Left cardiac atrium (tissue), 1 donor: ENCODE data around the gene FANK1.

DNA sequence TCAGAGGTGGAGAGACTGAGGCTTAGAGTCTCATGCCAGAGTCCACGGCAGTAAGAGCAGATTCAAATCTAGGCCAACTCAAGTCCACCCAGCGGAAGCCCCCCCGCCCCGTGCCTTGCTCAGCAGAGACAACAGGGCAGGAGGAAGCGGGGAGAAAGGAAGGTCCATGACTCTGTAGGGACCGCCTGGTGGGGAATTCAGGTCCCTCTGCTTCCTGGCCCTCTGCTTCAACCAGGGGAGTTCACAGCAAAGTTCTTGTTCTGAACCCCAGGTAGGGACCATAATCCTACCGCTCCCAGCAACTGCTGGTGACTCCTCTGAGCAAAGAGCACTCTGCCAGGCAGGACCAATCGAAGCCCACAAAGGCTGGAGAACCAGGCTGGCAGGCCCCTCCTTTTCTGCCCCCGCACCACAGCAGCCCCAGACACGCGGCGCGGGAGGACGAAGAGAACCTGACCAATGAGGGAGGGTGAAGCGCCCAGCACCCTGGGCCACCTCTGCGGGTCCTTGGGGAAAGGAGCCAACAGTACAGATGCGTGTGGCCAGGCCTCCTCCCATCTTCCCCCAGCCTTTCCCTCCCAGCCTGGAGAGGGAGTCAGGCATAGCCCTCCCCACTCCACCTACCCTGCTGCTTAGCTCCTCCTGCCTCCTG is 106.5 kb upstream of the CTBP2 start:
- PRO-cap: no peak

DNA sequence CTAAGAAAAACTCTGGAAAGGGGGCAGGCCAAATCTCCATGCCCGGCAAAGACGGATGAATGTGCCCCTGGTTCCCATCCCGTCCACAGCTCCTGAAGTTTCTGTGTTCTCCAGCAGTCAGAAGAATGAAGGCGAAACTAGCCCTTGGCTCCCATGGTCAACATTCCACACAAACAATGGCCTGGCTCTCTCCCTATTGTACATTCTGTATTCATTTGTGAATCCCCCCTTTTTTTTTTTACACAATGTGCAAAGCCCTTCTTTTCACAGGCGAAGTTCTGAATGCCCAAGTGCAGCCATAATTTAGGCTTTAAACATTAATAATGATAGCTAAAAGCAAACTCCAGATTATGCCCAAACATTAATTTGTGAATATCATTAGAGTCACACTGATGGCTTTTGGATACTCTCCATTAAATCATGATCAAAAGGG is 127.3 kb upstream of the CTBP2 start:
- PRO-cap: no peak

GRCh38 chr10:125719798-125720436 is 408 bp downstream of the EDRF1 start:
- PRO-cap: no peak

DNA sequence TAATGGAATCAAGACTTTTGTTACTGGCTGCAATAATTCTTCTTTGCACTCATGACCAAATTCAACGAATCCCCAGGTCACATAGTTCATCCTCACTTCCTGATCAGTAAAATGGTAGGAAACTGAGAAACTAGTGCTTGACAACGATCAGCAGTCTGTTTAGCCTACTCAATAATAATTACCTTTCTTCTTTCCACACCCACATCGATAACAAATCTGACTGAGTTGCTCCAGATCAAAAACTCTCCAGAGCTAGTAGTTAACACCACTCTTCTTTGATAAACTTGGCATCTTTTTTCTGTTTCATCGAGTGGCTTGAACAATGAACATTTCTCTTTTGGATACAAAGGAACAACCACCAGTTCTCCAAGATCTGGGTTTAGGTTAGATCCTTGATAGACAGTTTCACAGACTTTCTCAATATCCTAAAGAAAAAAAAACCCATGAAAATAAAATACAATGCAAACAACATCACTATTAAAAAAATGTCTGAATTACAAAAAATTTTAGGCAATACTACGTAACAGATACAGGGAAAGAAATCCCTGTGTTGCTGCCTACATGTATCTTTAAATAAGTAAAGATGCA is 27.2 kb downstream of the DHX32 start:
- PRO-cap: no peak

DNA sequence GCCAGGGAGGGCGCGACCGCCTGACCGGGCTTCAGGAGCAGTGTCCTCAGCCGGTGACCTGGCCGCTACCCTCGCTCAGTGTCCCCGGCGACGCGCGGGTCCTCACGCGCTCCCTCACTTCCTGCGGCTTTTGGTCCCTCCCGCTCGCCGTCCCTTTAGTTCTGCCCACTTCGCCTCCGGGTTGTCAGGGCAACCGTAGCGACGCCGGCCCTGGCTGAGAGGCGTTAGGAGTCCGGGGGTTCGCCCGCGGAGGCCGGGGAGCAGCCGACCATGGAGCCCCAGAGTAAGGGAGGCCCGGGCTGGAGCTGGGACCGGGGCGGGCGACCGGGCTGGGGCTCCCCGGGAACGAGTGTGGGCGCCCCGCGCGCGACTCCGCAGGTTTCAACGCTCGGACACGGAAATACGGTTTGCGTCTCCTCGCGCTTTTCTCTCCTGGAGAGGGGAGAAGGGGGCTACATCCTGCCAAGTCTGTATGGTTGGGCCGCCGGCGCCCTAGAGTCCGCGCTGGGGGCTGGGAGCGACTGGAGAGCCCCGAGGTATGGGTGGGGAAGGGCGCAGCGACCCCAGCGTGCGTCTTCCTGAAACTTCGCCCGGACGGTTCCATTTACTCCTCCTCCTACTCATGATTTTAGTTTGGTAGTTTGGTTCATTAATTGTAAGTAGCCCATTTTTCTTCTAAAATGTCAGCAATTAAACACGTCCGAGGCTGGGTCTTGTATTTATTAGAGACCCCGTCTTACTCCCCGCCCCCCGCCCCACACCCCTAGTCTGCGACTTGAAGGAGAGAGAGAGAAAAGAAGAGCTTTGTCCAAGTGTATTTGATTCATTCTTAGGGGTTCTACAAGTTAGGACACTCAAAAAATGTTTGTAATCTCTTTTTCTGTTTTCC is at the start of gene FANK1:
Gene FANK1 (plus strand): TSS at position 192 of the 889 bp plus-strand sequence.
- PRO-cap: bidirectional peak, plus-strand start at position 198 of the sequence, minus-strand start at position 132 of the sequence

DNA sequence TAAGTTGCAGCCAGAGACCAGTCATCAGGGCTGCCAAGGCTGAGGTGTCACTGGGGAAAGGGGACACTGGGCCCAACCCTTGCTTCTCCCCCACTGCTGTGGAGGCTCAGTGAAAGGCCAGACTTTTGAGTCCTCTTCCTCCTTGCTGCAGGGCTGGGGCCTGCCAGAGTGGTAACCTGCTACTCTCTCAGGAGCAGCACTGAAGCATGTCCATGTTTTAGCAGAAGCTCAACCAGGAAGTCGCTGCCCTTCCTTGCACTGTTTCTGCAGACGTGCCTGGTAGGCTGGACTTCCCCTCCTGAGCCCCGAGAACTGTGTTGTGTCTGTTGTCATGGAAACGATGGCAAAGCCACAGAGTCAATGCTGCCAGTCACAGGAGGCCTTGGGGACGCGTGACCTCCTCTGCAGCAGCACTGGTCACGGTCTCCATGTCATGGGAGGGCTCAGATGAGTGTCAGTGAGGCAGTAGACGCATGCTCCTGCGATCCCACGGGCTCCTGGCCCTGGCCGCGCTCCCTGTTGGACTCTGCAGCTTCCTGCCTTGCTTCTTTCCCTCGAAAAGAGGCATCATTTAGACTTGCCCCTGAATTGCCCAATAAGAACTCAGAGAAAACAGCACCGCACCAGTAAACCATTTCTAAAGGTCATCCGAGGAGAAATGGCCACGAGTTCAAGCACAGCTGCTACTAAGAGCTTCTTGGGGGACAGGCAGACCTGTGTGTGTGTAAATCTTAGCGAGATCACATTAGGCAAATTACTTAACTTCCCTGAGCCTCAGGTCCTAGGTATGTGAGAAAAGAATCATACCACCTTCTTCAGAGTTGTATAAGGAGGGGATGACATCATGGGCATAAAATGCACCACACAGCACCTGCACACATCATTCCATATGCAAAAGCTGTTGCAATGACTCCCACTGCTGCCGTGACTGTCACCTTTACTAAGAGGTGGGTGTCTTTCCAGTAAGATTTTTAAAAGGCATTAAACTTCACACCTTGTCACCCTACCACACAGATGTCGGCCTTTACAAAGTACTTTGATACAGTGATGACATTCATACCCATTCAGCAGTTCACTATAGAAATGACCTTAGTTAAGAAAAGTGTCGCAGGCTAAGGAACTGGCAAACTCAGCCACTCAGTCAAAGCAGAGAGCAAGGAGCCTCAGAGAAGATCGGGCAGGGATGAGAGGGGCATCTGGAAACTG is 145.7 kb downstream of the FANK1 start:
- PRO-cap: bidirectional peak, plus-strand start at position 446 of the sequence, minus-strand start at position 274 of the sequence

DNA sequence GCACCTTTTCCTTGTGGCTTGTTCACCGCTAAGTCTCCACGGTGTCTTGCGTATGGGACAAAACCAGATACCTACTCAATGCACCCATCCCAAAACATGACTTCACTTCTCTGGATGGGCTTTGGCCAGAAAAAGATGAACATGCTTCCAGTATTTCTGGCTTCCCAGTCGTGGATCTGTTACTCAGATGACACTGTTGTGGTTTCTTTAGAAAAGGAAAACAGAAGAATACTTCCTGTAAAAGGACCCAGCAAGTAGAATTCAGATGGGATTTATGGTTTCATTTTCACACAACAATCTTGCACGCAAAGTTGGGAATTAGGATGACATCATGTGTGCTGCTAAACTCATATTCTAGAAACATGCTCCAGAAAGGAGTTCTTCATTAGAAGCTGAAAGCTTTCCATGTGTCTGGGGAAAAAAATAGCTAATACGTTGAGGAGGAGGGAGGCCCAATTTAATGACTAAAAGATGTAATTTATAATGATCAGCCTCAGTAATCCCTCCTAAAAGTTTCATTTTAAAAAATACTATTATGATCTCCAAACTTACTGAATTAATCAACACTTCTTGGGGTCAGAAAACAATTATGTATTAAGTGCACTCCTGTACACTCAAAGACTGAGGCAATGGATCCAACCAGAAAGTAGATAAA is 216.6 kb downstream of the ADAM12 start:
- PRO-cap: no peak

GRCh38 chr10:126213959-126214434 is 174.3 kb downstream of the ADAM12 start:
- PRO-cap: no peak

DNA sequence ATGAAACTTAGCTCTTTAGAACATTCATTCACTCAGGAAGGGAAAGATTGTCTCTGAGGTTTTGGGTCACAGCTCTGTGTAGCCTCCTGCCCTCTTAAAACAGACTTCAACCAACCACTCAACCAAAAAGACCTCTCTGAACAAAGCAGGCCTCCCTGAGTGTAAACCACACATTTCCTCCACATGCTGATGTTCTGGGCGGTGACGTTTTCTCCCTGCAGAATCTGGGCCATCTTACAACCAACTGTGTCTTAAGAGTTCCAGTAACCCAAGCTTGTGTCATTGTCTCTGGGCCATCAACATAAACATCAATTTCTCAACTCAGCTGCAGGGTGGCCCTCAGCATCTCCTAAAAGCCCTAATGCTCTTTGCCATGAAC is 81.0 kb upstream of the ADAM12 start:
- PRO-cap: no peak

DNA sequence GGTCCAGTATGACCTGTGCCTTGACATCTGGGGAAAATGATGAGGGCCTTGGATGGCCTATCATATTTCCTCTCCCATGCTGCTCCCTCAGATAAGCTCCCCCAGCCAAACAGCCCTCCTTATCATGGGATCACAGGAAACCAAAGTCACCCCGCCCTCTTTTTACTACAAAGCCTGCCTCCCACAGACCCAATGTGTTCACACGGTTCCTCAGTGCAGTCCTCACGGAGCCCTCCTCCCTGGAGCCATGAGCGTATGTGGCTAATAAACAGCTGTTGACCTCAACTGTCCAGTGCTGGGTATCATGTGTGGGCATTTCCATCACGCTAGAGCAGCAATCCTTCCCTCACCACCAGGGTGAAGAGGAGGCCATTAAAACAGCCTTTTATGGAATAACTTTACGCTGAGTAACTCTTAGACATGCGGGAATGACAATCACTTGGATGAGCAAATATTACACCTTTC is 31.9 kb downstream of the C10orf90 start:
- PRO-cap: unidirectional peak, plus-strand start at position 197 of the sequence

DNA sequence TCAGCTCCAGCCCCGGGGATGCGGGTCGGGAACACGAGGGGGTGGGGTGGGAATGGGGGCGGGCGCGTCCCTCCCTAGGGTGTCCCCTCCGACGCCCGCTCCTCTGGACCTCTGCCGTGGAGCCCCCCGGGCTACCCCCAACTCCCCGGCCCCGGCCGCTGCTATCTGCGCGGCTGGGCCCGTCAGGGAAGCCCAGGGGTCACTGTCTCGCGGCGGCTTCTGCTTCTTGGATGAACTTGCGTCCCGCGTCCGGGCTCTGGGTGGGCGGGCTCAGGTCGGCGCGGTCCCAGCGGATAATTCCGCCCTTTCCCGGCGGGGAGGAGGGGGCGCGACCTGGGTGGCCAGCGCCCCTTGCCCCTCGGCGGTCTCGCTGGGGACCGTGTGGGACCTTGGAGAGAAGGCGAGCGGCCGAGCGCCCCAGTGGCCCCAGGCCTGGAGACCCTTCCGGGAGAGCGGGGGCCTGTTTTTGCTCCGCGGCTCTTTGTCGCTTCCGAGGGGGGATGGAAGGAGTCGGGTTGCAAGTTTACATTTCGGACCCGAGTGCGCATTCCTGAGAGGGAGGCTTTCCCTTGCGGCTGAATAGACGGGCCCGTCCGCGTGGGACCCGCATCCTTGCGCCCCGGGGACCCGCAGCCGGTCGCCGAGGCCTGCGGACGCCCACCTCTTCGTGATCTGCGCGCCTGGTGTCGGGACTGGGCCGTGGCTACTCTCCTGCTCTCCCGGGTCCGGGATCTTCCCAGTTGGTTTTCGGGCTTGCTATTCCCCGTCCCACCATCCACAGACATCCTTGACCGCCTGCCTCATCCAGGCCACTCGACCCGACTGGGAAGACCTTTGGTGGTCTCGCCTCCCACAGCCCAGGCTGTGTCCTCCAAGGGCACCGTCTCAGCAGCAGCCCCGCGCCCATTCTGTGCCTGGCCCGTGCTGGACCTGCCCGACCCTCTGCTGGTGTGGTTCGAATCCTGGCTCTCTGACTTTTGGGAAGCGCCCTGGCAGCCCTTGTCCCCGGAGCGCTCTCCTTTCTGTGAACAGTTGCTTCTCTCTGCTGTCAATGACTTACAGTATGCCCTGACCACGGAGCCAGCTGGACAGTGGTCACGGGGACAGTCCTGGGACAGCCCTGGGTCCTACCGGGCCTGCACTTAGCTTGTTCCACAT is 903 bp downstream of the DOCK1 start:
- PRO-cap: bidirectional peak, plus-strand start at position 382 of the sequence, minus-strand start at position 251 of the sequence

GRCh38 chr10:126929078-126929777 is 24.0 kb downstream of the DOCK1 start:
- PRO-cap: no peak

DNA sequence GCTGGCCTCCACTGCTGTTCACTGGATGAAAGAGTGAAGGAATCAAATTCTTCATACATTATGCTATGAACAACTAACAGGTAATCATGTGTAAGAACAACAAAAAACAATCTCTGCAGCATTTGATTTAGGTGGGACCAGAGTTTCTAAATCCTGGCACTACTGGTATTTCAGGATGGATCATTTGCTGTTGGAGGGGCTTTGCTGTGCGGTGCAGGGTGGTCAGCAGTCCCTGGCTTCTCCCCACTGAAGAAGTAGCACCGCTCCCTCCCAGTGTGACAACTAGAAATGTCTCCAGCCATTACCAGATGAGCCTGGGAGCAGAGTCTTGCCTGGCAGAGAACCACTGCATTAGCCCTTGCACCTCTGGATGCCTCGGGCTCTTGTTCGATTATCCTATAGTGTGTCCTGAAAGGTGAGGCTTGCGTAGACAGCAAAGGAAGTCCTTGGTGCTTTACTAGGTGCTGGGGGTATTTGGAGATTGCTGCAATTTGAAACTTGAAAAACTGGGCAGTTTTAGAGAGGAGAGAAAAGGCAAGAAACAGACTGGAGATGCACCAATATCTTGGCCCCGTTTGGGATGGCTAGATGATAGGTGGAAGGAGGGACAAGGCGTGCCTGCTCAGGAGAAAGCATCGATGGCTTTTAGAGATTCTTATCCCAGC is 18.1 kb downstream of the INSYN2A start:
- PRO-cap: no peak

- PRO-cap: no peak
Measured at GRCh38 chr10:127738352-127739045, 1.5 kb downstream of the FOXI2 start.

DNA sequence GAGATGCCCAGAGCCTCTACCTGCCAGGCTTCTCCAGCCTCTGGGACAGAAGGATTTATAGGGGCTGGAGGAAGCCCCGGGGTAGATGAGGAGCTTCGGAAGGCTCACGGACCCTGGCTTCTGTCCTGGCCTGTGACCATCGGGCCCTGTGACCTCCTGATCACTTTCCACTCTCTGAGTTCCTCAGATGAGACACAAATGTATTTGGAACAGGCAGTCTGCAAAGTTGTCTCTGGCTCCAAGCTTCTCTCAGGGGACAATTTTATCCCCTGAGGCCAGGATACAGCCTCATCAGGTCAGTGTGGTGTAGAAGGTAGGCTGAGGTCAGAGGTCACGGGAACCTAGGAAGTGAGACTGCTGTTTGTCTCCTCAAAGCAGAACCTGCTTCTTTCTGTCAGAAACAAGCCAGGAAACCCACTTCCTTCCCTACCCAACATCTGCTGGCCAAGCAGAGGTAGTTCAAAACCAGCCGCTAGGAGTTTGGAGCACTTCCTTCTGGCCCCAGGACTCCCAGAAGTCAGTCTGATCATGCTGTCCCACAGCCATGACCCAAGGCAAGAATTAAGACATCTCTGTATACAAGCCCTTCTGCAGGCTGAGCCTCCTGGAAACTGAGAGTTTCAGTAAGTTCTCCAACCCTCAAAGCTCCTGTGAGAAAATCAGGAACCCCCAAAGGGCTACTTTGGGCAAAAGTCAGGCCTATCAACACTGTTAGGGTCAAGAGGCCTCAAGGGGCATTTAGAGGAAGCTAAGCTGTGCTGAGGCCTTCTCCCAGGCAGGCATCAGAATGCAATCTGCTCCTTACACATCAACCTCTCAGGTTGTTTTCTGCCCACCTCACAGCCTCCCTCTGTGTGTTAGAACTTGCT is 12.2 kb downstream of the CLRN3 start:
- PRO-cap: no peak

GRCh38 chr10:127889624-127890137 is 3.1 kb downstream of the CLRN3 start:
- PRO-cap: no peak

GRCh38 chr10:127913198-127913797 is 6.4 kb downstream of the PTPRE start:
- PRO-cap: unidirectional peak, plus-strand start at chr10:127913590

- PRO-cap: no peak
Measured at GRCh38 chr10:127942292-127943239, 35.7 kb downstream of the PTPRE start.

DNA sequence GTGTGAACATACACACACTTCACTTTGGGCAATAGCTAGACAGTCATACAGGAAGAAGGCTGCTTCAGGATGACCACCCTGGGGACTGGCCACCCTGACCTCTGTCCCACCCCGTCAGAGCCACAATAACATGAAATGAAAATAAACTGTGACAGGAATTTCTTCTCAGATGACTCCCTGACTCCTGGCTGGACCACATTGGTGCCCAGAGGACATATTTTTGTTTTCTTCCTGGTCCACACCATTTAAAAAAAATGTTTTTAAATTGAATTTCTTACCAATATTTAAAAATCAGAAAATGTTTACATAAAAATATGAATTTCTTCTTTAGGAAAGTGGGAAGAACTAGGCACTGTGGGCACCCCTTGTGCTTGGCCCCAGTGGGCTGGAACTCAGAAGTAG is 81.6 kb downstream of the MKI67 start:
- PRO-cap: no peak

- PRO-cap: no peak
Measured at GRCh38 chr10:128049504-128050659, 76.3 kb downstream of the MKI67 start.